ENCODE results near the gene ALDH3A2.

DNA sequence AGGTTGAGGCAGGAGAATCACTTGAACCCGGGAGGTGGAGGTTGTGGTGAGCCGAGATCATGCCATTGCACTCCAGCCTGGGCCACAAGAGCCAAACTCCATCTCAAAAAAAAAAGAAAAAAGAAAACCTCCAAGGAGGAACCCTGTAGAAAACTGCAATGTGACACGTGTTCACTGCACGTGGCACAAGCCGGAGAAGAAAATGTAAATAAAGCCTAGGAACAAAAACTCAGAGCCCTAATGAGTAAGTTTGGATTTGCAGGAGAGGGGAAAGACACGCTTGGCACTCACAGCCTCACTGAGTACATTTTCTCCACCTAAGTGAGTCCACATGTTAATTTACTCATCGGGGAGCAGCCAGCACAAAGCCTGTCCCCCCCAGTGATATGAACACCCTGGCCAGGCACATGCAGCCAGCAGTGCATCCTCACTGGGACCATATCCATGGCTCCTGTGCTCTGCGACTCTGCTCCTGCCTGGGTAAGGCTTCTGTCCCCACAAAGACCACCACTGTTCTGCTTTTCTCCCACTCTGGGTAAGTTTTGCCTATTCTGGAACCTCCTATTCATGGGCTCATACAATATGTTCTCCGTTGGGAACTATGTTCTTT lies 53.0 kb downstream of the RNF112 start:
- PRO-cap, 10 experiments = peak in 4 of 10 experiments; most common plus-strand start position 253 of the sequence (in 4)

- PRO-cap, 10 experiments = no peak in any of the 10 experiments
Measured at GRCh38 chr17:19502485-19502926, 31.1 kb upstream of the SLC47A1 start.

GRCh38 chr17:19508349-19508724 lies 25.3 kb upstream of the SLC47A1 start:
- PRO-cap, 10 experiments = no peak in any of the 10 experiments

GRCh38 chr17:19526866-19527209 lies 6.8 kb upstream of the SLC47A1 start:
- PRO-cap, 10 experiments = no peak in any of the 10 experiments

DNA sequence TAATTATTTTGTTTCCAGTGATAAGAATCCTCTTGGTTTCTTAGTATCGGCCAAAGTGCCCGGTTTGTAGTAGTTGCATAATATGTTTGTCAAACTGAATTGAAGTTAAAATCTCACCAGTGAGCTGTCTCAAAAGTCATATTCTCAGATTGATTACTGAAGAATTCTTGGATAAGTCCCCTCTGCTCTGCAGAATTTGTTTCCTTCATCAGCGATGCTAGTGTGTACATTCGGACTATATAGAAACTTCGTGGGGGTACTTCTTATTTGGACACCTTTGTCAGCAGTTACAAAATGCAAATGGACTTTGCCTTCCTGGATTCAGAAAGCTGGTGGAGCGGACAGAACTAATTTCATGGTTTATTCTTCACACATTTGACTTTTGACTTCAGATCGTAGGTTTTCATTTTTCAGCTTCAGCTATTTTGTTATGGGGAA lies 28.2 kb downstream of the SLC47A1 start:
- PRO-cap, 10 experiments = no peak in any of the 10 experiments

DNA sequence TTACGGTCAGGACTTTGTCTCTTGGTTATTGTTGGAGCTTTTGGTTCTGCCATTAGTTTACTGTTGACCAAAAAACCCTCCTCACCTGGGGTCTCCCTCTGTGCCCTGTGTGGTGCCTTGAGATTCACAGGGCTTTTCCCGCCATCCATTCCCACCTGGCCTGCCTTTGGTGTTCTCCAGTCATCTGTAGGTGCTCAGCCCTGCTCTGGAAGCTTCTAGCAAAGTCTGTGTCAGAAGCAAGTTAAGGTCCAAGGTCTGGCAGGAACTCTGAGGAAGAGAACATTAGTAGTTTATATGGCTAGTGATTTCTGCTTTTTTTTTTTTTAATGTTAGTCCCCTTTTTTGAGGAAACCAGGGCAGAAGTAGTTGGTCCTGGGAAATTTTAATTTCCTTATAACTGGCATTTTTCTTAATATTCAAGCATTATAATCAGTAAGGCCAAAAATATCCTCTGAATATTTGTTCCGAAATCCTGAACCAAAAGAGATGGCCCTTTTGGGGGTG lies 37.2 kb downstream of the SLC47A1 start:
- PRO-cap, 10 experiments = no peak in any of the 10 experiments

DNA sequence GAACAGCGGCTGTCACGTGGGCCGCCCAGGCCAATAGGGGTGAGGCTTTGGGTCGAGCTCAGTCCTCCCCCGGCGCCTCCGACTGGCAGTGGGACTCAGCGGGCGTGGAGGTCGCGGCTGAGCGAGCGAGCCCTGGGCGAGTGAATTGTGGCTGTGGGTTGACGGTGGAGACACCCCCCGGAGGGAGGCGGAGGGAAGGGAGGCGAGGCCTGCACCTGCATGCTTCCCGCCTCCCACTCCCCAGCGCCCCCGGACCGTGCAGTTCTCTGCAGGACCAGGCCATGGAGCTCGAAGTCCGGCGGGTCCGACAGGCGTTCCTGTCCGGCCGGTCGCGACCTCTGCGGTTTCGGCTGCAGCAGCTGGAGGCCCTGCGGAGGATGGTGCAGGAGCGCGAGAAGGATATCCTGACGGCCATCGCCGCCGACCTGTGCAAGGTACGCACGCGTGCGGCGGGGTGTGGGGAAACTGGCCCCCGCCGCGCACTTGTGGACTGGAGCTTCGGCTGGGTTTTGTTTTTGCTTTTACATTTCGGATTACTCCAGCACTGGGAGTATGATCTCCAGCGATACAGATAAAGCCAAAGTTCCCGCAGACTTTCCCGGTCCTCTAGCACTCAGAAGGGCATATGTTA lies at the start of gene ALDH3A2:
Gene ALDH3A2, plus strand, starts transcription at position 61 of the 631 bp plus-strand sequence.
- PRO-cap, 10 experiments = peak in 10 of 10 experiments; most common plus-strand start position 88 of the sequence (in 10); most common minus-strand start position 492 of the sequence (in 2)

DNA sequence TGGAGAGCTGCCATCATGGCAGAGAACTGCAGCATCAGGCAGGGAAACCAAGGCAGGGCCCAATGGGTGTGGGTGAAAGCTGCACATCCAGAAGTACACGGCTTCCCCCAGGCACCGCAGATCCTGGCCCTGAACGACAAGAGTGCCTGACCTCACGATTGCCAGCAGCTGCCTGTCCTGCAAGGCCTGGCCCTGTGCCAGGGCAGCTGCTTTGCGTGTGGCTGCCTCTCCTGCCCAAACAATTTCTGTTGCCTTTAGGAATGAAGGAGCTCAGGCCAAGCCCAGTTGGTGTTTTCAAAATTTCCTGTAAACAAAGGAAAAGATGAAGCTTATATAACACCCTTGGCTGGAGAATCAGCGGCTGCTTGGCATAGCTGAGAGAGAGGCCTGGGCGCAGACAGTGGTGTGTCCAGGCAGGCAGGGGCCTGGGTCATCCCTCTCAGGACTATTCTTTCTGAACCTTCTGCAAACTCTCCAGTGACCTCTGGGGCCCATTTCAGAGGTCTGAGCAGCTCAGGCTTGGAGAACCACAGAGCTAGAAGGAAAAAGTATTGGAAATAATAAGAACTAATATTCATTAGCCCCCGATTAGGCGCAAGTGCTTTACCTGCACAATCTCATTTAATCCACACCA lies 11.8 kb upstream of the SLC47A2 start:
- PRO-cap, 10 experiments = peak in 4 of 10 experiments; most common plus-strand start position 371 of the sequence (in 1); most common minus-strand start position 247 of the sequence (in 2)

DNA sequence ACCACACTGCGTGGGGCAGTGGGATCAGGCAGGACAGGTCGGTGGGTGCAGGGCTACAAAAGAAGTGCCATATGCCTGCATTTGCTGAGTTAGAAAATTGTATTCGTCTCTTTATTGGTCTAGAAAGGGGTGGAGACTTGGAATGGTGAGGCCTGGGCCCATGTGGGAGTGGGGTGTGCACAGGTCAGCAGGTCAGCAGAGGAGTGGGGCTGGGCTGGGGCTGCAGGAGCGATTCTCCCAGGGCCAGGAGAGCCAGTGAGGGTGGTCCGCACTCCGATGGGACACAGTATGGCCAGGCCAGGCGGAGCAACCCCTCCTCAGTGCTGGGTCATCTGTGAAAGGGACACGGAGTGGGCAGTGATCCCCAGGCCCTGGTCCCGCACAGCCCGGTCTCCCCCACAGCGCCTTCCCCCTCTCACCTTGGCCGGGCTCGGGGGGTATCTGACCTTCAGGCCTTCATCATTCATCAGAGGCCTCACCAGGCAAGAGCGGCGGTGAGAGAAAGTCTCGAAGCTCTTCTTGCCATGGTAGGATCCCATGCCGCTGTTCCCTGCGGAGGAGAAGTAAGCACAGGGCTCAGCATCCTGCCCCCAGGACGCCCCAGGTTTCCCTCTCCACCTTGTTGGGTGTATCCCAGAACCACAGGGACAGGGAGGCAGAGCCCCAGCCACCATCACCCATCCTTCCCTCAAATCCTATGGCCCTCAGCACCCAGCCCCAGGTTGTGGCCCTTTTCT lies 10.0 kb downstream of the ALDH3A1 start:
- PRO-cap, 10 experiments = no peak in any of the 10 experiments

DNA sequence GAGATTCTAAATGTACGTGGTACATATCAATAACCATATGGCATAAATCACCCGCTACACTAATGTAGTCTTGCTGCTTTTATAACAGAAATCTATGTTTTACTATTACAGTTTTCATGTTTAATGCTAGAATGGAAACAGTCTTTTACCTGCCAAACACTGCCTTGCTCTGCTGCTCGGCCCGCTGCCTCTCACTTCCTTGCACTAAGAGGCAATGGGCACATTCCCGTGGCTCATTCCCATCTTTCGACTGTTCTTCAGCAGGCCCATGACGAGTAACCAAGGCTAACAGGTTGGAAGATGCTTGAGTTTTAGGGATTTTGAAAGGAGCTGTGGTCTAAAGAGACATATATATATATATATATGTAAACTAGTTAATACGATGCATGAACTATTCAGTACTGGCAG lies 47.9 kb upstream of the ALDH3A1 start:
- PRO-cap, 10 experiments = no peak in any of the 10 experiments

DNA sequence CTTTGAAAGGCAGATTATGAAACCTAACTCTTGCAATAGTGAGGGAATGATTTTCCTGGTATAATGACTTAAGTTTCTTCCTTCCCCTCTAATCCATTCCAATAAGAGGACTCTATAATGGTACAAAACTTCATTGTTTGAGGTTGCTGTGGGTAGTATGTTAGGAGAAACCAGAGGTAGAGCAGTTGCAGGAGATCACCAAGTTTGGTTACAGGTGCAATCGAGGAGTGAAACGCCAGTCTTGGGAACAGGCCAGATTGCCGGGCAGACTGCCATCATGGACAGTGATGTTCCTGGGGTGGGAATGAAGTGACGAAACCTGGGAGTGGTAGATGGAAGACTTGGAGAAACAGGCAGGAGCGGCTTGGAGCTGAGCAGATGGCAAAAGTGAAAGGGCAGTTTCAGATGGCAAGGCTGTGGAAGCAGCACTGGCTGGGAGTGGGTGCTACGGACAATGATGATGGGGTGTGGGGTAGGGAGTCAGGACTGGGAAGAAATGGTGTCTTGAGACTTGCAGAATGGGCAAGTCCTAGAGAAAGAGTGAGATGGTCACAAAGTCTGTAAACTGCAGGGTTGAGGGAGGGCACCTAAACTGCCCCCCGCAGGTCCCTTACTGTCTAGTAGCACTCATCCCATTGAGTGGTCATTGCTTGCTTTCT lies 29.4 kb upstream of the ULK2 start:
- PRO-cap, 10 experiments = peak in 2 of 10 experiments; most common plus-strand start position 377 of the sequence (in 2); most common minus-strand start position 206 of the sequence (in 1)

DNA sequence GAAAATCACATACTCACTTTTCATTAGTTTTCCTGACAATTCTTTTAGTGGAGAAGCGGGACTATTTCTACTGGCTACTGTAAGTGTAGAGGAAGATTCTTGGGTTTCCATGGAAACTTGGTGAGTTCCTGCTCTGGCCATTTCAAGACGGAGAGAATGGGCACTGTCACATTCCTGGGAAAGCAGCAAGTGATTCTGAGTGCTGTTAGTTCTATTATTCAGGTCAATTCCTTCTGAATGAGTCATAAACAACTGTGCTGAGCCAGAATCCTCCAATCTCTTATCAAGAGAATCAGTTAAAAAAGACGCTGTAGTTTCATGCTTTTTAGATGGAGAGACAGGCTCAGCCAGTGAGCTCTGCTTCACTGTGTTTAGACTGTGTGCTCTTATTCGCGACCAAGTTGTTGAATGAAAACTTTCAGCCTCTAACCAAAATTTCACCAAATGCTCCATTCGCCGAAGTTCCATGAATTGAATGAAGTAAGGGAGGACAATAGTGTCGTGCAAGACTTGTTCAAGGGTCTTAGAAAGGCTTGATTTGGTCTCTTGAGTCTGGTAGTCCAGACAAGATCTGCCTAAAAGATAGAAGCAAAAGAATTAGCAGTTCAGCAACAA lies 19.5 kb downstream of the AKAP10 start:
- PRO-cap, 10 experiments = no peak in any of the 10 experiments

DNA sequence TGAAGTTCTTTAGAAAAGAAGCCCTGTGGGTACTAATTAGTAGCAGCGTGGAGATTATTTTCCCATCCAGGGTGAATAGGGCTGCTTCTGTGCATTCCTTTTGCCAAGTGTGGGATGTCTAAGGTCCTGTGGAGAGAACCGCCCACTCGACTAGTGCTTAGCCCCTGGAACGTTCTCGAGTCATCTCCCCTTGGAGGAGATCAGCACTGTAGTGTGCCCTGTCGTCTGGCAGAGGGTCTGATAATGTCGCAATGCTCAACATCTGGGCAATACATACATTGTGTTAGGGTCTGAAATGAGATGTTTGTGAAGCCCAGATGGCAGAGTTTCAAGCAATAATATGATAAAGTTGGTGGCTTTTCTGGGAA lies 64.8 kb downstream of the SPECC1 start:
- PRO-cap, 10 experiments = peak in 1 of 10 experiments; most common plus-strand start position 231 of the sequence (in 1); most common minus-strand start position 111 of the sequence (in 1)

DNA sequence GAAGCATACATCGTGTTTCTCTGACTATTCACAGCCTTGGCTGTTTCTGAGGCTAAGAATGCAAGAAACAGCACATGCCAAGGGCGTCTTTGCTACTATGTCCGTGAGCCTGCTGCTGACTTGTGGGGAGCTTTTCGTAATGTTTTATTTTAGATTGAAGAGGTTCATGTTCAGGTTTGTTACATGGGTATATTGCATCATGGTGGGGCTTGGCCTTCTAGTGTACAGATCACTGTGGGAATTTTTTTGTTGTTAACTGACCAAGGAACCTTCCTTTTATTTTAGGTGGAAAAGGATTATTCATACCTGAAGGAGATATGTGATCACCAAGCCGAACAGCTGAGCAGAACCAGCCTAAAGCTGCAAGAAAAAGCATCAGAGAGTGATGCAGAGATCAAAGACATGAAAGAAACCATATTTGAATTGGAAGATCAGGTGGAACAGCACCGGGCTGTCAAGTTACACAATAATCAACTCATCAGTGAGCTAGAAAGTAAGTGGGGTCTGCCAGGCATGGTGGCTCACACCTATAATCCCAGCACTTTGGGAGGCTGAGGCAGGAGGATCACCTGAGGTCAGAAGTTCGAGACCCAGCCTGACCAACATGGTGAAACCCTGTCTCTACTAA lies 218.1 kb downstream of the SPECC1 start:
- PRO-cap, 10 experiments = no peak in any of the 10 experiments

- PRO-cap, 10 experiments = no peak in any of the 10 experiments
Measured at GRCh38 chr17:20300030-20301130, 167.0 kb downstream of the LGALS9B start.

DNA sequence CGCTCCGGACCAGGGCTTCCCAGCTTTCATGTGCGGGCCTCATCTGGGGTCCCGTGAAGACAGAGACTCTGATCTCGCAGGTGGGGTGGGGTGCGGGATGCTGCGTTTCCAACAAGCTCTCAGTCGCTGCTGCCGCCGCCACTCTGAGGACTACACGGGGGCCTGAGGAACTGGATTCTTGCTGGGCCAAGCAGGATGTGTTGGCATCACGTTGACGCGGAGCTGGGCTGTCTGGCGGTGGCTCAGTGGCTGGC lies 19.4 kb downstream of the LGALS9B start:
- PRO-cap, 10 experiments = no peak in any of the 10 experiments

GRCh38 chr17:20852023-20853248 lies 190.4 kb downstream of the USP22 start:
- PRO-cap, 10 experiments = no peak in any of the 10 experiments

DNA sequence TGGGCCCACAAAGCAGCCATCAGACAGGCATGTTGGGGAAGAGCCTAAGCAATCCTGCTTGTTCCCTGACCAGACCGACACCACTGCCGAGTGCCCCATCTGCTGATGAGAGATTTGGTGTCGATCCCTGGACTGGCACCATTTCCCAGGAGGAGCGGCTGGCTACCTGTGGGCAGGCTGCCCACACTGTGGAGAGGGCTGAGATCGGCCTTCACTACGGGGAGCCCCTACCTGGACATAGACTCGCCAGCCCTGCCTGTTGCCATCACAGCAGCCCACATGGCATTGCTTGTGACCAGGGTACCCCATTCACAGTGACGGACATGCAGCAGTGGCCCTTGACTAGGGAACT lies 44.6 kb downstream of the USP22 start:
- PRO-cap, 10 experiments = no peak in any of the 10 experiments

DNA sequence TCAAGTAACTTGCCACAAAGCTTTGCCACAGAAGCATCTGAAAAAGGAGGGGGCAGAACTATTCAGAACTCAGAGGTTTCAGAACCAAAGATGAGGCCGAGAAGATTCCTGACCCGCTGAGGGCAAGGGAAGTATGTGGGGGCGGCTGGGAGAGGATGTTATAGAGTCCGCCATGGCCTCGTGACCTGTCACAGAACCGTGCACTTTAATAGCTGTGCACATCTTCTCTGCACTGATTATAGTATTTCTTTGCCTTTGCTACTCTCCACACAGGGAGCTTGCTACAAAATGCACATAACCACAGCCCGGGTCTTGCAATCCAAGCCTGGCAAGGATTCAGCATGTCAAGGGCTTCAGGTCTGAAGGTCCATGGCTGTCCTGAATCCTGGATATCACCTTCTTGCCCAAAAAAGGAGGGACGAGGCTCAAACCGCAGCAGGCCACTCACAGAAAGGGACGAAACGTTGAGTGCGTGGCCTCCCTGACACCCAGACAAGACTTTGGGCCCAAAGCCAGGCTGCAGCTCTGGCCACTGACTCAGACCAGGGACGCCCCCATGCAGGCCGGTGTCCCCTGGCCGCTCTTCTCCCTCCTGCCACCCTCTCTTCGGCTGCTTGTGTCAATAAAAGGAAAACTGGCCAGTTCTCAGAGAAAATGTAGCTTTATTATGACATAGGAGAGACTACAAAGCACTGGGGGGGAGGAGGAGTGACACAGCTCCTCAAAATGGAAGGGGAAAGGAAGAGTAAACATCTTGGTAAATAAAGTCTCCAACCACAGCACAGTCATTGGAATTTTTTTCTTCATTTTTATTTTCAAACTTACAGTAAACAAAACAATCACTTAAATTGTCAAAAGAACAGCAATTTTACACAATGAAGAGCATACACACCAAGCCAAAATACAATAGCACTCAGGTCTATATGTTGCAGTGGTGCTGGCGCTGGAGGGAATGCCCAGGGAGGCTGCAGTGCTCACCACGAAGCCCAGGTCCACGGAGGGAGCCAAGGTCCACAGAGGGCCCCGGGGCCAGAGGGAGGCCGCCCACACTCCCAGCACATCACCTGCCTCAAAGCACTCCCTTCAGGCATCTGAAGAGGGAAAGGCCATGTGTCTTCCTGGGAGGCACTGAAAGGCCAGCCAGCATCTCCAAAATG lies 43.5 kb downstream of the USP22 start:
- PRO-cap, 10 experiments = peak in 1 of 10 experiments; most common minus-strand start position 496 of the sequence (in 1)

DNA sequence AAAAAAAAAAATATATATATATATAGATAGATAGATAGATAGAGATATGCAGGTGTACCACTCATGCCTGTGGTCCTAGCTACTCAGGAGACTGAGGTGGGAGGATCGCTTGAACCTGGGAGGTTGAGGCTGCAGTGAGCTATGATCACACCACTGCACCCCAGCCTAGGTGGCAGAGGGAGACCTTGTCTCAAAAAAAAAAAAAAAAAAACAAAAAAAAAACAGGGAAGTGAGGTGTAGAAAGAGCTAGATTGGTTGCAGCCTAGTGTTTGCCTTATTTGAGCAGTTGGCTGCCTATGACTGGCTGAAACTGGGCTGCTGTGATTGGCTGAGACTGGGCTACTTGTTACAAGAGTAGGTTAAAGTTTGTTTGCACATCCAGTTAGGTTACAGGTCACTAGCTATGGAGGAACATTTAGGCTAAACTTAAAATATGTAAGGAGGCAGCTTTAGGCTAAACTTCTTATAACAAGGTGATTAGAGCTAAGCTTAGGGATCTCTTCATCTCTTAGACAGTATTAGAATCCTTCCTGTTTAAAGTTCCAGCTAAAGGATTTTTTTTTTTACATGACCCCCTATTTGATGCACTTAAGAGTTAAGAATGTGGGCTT lies 5.7 kb downstream of the DHRS7B start:
- PRO-cap, 10 experiments = no peak in any of the 10 experiments

Data from Metastatic Breast Carcinoma in the Brain (tissue), 10 donors.